Endometrial microvascular endothelial cells (primary cell): ENCODE data around the genes CHRM5, PGBD4 and GOLGA8B.

GRCh38 chr15:31325464-31326547 is 829 bp upstream of the KLF13 start:
- RAMPAGE, long total RNA, result no peak

GRCh38 chr15:31344687-31345616 is 18.3 kb downstream of the KLF13 start:
- RAMPAGE, long total RNA, result no peak

GRCh38 chr15:31351254-31351775 is 24.7 kb downstream of the KLF13 start:
- RAMPAGE, long total RNA, result no peak

DNA sequence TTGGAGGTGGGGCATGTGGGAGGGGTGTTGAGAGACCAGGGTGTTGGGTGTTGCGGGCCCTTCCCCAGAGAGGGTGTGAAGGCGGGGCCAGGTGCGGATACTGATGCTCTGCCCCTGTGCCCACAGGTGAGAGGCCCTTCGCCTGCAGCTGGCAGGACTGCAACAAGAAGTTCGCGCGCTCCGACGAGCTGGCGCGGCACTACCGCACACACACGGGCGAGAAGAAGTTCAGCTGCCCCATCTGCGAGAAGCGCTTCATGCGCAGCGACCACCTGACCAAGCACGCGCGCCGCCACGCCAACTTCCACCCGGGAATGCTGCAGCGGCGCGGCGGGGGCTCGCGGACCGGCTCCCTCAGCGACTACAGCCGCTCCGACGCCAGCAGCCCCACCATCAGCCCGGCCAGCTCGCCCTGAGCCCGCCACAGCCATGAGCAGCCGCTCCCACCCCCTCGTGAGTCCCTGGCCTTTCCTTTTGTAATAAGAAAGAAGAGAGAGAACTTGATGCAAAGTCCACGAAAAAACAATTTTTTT is 45.3 kb downstream of the KLF13 start:
- RAMPAGE, long total RNA, result no peak

GRCh38 chr15:31373690-31374980 is 47.5 kb downstream of the KLF13 start:
- RAMPAGE, long total RNA, result no peak

GRCh38 chr15:31382765-31383317 is 56.2 kb downstream of the KLF13 start:
- RAMPAGE, long total RNA, result no peak

- RAMPAGE, long total RNA, result no peak
Measured at GRCh38 chr15:31465133-31466227, 138.8 kb downstream of the KLF13 start.

GRCh38 chr15:32615969-32616384 is 673 bp downstream of the ARHGAP11A start:
- RAMPAGE, long total RNA, result no peak

- RAMPAGE, long total RNA, result no peak
Measured at GRCh38 chr15:33033516-33034428, 160.7 kb downstream of the FMN1 start.

- RAMPAGE, long total RNA, result no peak
Measured at GRCh38 chr15:33145214-33146030, 49.1 kb downstream of the FMN1 start.

GRCh38 chr15:33194065-33194574 is 394 bp downstream of the FMN1 start:
- RAMPAGE, long total RNA, result no peak

GRCh38 chr15:33490939-33491343 is 180.2 kb downstream of the RYR3 start:
- RAMPAGE, long total RNA, result no peak

- RAMPAGE, long total RNA, result no peak
Measured at GRCh38 chr15:33535055-33535364, 224.2 kb downstream of the RYR3 start.

DNA sequence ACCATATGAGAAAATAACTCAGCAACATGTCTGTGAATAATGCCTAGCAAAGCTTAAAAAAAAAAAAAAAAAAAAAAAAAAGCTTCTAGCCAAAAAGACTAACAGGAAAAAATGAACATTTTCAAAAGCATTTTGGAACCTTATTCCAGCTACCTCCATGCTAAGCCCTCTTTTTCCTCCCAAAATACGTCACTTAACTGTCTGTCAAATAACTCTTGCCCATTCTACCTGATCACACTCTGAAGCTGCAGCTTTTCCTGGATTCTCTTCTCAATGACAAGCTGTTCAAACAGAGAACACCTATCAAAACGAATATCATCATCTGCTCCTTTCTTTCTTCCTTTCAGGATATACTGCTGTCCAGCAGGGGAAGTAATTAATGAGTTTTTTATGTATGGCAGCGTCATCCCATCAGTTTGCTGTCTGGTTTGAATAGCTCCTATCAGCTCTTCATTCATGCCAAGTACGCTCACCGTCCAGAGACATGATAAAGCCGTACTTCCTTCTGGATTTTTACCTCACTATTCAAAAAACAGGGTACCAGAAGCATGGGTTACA is at the start of gene CHRM5:
Gene CHRM5 (plus strand): TSS at position 453 of the 558 bp plus-strand sequence.
- RAMPAGE, long total RNA, result no peak

DNA sequence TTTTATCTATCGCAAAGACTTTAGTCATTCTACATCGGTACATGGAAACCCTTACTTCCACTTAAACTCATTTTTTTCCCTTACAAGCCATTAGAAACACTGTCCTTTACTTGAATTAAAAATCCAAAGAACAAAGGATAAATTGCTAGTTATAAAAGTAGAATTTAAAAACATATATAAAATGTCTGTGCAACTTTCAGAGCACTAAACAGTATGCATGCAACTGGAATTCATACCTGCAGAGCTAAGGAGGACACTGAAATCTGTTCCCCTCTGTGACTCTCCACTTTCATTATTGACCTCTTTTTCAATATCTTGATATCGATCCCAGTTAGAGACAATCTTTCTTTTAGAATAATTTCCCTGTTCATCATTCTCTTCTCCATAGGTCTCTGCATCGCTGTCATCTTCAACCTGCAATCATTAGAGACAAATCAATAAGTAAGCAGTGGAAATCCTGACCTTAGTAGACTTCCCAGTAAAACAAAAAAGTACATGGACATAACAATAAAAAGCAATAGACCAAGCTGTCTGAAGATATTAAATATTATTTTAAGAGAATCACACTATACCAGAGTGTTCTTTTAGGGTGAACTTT is 34.6 kb downstream of the CHRM5 start:
- RAMPAGE, long total RNA, result no peak

DNA sequence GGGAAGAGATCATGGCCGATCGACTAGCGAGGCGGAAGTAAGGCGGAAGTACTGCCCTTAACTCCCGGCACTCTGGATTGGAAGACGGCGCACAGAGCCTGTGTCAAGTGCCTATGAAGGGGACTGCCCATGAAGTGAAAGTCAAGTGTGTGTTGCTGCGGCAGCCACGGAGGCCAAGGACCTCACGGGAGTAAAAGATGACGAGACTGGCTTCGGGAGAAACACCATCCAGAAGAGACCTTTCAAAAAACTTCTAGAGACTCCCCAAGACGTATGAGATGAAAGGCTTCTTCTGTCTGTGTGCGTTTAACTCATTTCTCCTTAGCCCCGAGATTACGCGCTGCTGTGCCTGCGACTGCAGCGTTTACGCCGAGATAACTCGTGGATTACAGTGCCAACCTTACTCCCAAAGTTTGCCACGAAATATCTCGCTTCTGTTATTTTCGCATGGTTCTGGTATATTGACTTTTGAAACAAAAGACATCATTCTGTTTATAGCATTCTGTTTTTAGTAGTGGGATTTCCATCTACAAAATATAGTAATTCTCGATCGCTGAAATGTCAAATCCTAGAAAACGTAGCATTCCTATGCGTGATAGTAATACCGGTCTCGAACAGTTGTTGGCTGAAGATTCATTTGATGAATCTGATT is at the start of gene PGBD4:
Gene PGBD4 (plus strand): TSS at position 110 of the 652 bp plus-strand sequence.
- RAMPAGE, long total RNA, result start-site peak on the plus strand centred at position 109 of the sequence, 84 bp wide, 5 and 10 reads in 2 replicates

- RAMPAGE, long total RNA, result no peak
Measured at GRCh38 chr15:34436571-34437605, 720 bp downstream of the GOLGA8A start.

- RAMPAGE, long total RNA, result start-site peak on the minus strand at chr15:34583605-34583727, 12 and 11 reads in 2 replicates
Measured at GRCh38 chr15:34583395-34584341, at the start of gene GOLGA8B. TSS of gene GOLGA8B (minus strand) at chr15:34583651.

GRCh38 chr15:34662933-34663574 is 79.6 kb upstream of the GOLGA8B start:
- RAMPAGE, long total RNA, result no peak

- RAMPAGE, long total RNA, result no peak
Measured at GRCh38 chr15:34855079-34855452, 59.7 kb upstream of the ACTC1 start.